Epithelial cell of esophagus (primary cell): Measurements from ENCODE around the gene C1QA.

DNA sequence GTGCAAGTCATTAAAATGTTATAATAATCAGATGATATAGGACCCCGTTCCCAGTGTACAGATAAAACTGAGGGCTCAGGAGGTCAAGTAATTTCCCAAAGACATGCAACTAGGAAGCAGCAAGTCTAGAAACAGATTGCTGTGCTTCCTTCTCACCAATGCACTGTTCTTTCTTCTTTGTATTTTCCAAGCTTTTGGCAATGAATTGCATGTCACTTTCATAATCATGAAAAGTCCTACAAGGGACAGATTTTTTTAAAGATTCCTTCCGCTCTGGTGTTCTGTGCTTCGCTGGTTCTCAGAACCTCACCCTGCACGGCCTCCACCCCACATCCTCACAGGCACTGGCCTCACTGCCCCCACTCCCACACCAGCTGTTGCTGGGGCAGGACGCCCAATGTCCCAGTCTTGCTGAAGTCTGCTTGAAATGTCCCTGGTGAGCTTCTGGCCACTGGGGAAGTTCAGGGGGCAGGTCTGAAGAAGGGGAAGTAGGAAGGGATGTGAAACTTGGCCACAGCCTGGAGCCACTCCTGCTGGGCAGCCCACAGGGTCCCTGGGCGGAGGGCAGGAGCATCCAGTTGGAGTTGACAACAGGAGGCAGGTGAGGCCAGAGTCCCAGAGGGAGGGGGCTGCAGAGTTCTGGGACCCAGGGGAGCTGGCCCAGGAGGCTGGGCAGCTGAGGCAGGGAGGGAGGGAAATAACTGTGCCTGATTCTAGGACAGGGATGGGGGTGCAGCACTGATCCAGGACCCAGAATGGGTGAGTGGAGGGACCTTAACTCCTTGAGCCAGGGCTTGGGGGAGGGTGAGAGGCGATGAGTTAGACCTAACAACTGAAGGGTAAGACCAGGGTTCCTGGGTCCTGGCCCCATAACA, at the start of gene C1QA:
Gene C1QA, plus strand, starts transcription at position 527 of the 875 bp plus-strand sequence.
- RRBS = no CpG with 5 or more reads among the region's 7 CpGs

GRCh38 chr1:22711752-22712210, 1.1 kb downstream of the EPHB2 start:
- RRBS = 4% methylated on average over 1 of the region's 21 CpGs

DNA sequence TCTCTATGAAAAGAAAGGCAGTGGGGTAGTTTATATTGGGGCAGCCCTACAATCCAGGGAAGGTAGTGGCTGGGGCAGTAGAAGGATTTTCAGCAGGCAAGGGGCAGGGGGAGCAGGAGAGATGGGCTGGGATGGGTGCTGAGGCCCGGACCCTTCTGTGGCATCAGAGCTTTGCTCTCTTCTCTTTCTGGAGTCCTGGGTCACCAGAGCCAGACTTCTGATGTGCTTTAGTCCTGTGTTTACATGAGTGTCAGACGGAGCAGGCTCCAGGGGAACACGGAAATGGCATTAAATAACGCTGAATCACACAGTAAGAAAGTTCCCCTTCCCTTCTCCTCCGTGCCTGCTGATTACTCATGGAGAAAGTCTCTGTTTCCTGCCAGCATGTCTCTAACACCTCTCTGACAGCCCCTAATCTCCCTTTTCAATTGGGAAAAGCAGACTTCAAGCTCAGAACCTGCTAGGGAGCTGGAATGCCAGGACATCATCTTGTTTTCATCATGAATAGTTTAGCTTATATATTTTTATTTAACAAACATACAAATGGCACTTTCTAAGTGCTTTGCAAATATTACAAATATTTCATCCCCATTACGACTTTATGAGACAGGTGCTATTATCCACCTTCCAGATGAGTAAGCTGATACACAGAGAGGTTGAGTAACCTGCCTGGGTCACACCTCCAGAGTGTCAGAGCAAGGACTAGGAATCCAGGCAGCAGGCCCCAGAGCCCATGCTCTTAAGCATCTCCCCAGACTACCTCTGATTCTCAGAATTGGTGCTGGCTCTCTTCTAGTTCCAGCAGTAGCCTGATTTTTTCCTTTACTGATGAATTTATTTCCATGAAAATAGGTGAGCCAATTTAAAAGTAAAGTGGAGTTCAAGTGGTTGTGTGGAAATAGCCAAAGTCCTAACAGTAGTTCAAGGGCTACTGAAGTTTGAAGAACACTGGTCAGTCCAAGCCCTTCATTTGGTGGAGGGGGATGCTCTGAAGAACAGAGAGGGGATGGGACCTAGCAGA, 39.9 kb downstream of the EPHB2 start:
- RRBS = no CpG with 5 or more reads among the region's 6 CpGs

DNA sequence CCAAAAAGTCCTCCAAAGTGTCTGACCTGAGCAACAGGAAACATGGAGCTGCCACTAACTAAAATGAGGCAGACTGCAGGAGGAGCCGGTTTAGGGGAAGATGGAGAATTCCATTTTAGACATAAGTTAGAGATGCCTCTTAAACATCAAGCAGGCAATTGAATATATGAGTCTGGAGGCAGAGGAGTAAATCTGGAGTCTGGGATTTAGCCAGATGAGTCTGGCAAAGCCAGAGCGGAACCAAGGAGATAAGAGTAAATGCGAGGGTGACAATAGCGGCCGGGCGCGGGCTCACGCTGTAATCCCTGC, 43.7 kb downstream of the LACTBL1 start:
- RRBS = no CpG with 5 or more reads among the region's 8 CpGs

DNA sequence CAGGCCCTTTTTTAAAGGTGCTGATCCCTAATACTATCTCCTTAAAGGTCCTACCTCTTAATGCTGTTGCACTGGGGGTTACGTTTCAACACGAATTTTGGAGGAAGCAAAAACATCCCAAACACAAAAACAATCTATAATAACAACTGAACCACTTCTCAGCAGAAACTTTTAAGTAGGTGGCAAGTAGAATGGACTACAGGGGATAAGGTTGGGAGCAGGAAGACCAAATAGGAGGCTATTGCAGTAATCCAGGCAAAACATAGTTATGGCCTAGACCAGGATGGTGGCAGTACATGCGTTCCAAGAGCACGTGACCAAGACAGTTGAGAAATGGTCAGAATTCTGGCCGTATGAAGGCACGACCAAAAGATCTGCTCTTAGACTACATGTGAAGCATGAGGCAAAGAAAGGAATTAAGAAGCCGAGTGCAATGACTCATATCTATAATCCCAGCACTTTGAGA, 77.9 kb downstream of the KDM1A start:
- RRBS = no CpG with 5 or more reads among the region's 7 CpGs

- RRBS = no CpG with 5 or more reads among the region's 3 CpGs
Observed at GRCh38 chr1:23178331-23178693, 39.0 kb downstream of the HTR1D start.

DNA sequence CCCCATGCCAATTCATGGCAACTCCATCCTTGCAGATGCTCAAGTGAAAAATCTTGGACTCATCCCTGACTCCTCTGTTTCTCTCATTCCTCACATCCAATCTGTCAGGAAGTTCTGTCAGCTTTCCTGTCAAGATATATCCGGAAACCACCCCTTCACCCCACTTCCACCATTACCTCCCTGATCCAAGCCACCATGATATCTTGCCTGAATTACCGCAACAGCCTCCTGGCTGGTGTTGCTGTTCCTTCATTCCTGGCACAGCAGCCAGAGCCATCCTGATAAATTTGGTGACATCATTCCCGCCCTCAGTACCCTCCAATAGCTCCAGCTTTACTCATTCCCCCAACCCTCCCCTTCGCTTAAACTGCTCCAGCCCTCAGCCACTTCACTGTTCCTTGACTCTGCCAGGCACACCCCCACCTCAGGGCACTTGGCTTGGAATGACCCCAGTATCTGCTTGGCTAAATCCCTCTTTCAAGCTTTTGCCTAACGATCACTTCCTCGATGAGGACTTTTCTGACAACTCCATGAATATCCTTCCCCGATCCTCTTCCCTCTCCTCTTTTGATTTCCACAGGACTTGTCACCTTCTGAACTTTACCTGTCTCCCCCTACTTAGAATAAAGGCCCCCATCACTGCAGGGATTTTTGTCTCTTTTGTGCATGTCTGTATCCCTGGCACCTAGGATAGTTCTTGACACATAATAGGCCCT, 17.3 kb downstream of the TCEA3 start:
- RRBS = no CpG with 5 or more reads among the region's 7 CpGs

- RRBS = no CpG with 5 or more reads among the region's 16 CpGs
Observed at GRCh38 chr1:23422325-23422968, 2.1 kb downstream of the TCEA3 start.

DNA sequence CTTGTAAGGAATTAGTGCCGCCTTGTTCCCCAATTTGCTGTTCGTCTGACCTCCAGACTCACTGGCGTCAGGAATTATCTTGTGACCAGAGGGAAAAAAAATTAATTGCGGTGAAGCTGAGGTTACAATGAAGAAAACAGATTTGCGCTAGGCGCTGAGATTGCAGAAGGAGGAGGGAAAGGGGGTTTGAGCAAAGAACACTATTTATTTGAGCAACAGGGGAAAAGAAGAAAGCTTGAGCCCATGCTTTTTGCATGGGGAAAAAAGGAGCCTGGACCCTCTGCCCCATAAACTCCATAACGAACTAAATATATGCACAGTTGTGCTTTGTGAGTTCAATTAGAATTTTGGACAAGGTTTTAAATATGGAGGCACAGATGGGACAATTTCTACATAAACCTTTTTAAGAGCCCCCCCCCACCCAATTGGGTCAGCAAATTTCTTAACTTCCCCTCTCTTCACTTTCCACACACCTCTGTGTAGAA, 680 bp upstream of the ID3 start:
- RRBS = no CpG with 5 or more reads among the region's 7 CpGs

DNA sequence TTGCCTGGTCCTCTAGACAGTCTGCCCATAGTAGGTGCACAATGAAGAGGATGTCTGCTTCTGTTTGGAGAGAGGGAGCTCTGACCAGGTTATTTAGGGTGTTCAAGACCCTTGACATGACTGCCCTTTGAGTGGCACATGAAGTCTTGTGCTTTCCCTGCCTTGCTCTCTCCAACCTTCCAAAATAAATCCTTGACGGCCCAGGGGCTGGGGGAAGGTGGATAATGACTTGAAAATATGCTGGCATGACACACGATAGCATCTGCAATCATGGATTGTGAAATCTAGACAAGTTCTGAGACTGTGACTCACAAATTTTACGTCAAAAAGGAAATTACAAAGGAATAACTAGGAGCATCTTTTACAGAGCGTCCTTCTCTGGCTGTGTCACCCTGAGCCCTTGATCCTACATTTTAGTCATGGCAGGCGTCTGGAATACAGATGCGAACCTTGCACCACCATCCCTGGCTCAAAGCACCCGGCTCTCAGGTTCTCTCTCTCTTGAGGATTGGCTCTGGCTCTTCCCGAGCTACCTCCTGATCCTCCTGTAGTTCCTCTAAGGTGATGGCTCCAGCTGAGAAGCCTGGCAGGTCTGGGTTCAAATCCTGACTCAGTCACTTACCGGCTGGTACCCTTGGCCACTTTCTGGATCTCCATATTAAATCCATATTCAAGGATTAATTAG, 26.3 kb upstream of the ID3 start:
- RRBS = no CpG with 5 or more reads among the region's 9 CpGs

GRCh38 chr1:23592469-23592954, 33.2 kb upstream of the ID3 start:
- RRBS = no CpG with 5 or more reads among the region's 2 CpGs

DNA sequence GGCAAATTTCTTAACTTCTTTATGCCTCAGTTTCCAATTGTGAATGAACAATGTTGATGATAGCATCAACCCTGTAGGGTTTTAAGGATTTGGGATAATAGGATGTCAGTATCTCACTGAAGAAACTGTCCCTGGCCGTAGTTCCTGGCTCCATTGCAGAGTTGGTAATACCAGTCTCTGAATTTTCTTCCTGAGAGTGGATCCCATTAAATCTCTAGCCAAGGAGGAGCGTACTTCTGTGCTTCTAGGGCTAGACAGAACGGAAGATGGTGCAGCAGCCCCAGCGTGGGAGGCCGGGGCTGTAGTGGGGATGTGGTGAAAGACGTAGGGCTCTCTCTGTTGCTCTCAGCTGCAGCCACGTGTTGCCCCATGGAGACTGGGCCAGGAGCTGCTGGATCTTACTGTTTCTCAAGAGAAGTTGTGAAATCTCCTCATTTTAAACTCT, 16.1 kb upstream of the ELOA start:
- RRBS = no CpG with 5 or more reads among the region's 7 CpGs

GRCh38 chr1:23727625-23727888, 15.7 kb upstream of the ELOA start:
- RRBS = no CpG with 5 or more reads among the region's 3 CpGs

- RRBS = no CpG with 5 or more reads among the region's 7 CpGs
Observed at GRCh38 chr1:23760376-23761351, 17.4 kb downstream of the ELOA start.

DNA sequence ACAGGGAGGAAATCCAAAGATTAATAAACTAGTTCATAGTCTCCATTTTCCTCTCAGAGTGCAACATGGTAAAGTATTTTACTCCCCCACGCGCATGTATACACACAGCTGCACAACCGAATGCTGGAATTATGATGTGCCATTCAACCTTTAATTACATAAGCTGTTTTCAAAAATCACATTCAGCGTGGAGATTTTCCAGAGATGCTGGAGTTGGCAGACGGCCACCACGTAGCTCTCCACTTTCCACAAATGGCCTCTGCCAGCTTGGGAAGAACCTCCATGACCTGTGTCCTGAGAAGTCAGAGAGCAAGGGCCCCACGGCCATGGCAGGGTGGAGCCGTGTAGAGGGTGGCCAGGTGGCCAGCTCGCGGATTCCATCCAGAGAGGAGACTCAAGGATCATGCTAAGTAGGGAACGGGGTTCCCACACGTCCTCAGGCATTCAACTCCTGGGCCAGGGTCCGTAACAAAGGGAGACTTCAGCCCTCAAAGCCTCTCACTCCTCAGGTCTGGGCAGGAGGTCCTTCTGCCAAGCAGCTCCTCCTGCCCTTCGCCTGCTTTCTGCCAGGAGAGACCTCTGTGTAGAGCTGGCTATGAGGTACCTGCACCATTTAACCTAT, 1.3 kb upstream of the GALE start:
- RRBS = no CpG with 5 or more reads among the region's 14 CpGs

- RRBS = 3% methylated on average over 20 of the region's 43 CpGs
Observed at GRCh38 chr1:23867401-23868135, 522 bp downstream of the FUCA1 start.

GRCh38 chr1:23977251-23978505, 2.4 kb downstream of the SRSF10 start:
- RRBS = no CpG with 5 or more reads among the region's 7 CpGs

GRCh38 chr1:24021411-24022254, 41.5 kb upstream of the SRSF10 start:
- RRBS = no CpG with 5 or more reads among the region's 7 CpGs

GRCh38 chr1:24216420-24216900, 29.4 kb upstream of the IFNLR1 start:
- RRBS = no CpG with 5 or more reads among the region's 8 CpGs

DNA sequence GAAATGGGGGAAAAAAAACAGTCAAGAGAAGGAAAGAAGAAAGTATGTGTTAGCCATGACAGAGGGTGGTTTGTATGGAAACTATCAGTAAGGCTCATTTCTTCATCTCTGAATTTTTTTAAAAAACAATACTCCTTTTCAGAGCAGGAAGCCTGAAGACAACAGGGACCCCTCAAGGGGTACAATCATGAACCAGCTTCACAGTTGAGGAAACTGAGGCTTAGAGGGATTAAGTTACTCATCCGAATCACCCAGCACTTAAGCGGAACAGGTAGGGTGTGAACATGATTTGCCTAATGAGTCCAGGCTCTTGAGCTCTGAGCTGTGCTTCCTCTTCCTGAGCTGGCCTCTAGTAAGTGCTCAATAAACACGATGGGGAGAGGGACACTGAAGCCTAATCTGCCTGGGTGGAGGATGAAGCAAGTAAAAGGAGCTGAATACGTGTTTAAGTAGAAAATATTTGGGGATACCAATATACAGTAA, 20.7 kb downstream of the STPG1 start:
- RRBS = no CpG with 5 or more reads among the region's 4 CpGs